NB4 (cell line): Measurements from ENCODE around the genes ZNF510 and TRMO.

DNA sequence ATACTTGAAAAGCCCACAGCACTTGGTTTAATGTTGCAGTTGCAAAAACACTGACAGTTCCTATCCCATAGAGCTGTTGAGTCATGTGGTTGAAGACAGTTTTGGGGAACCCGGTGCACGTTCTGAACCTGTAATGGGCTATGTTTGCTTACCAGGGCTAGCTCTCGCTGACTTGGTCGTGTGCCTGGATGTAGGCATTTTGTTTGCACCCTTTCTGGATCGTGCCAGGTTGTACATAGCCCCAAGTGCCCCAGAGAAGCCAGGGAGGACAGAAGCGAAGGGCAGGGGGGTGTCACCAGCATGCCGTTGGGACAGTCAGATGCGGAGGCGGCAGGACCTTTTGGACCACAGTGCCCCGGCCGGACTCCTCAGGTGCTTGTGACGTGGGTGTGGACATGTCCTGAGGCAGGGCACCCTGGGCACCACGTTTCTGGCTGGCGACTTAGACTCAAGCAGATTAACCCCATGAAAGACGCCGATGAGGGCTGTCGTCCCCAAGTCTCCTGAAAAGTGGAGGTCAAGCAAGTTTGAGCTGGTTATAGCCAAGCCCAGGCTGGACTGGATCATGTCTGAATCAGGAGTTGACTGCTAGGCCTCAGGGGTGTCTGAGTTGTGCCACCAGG is 41.9 kb downstream of the HABP4 start:
- RRBS, result no CpG with 5 or more reads among the region's 17 CpGs

GRCh38 chr9:96686379-96687544 is 31.6 kb upstream of the PRXL2C start:
- RRBS, result no CpG with 5 or more reads among the region's 83 CpGs

GRCh38 chr9:96777149-96778526 is at the start of gene ZNF510:
Gene ZNF510 (minus strand): TSS chr9:96778087.
- RRBS, result under 1% methylated on average over 14 of the region's 61 CpGs

DNA sequence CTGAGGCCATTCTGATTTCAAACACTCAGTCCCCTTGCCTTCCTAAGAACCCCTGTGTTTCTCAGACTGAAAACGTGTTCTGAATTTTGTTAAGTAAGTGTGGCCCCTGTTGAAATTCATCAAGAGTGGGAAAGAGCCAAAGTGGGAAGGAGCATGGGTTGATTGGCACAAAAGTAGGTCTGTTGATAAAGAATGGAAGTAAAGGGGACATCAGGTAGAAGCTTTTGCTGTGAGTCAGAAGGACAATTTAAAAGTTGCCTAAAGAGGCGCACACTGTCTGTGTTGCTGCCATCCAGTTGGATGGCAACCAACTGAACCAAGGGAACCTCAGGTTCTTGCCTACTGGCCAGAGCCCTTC is 219 bp upstream of the NUTM2G start:
- RRBS, result no CpG with 5 or more reads among the region's 2 CpGs

GRCh38 chr9:97327881-97328247 is 20.4 kb downstream of the CCDC180 start:
- RRBS, result no CpG with 5 or more reads among the region's 2 CpGs

DNA sequence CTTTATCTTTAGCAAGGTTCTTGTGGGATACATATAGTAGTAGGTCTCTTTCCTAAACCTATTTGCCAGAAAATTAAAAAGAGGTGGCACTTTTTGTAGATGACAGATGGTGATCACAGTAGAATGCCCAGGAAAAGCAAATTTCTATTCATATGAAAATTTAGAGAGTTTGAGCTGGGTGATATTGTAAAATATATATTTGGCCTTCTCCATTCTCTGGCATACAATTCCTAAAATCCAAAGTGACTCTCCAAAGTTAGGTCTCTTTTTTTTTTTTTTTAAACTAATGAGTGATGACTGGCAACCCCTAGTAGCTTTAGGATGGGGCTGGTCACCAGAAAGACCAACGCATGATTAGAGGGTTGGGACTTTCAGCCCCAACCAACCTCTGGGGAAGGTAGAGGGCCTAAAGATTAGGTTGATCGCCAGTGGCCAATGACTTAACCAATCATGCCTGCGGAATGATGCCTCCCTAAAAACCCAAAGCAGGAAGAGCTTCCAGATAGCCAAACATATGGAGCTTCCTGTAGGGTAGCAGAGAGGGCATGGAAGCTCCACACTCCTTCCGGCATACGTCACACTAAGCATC is 38.8 kb downstream of the TDRD7 start:
- RRBS, result no CpG with 5 or more reads among the region's 5 CpGs

- RRBS, result no CpG with 5 or more reads among the region's 7 CpGs
These were observed 51.7 kb downstream of the TMOD1 start for GRCh38 chr9:97553135-97553604.

DNA sequence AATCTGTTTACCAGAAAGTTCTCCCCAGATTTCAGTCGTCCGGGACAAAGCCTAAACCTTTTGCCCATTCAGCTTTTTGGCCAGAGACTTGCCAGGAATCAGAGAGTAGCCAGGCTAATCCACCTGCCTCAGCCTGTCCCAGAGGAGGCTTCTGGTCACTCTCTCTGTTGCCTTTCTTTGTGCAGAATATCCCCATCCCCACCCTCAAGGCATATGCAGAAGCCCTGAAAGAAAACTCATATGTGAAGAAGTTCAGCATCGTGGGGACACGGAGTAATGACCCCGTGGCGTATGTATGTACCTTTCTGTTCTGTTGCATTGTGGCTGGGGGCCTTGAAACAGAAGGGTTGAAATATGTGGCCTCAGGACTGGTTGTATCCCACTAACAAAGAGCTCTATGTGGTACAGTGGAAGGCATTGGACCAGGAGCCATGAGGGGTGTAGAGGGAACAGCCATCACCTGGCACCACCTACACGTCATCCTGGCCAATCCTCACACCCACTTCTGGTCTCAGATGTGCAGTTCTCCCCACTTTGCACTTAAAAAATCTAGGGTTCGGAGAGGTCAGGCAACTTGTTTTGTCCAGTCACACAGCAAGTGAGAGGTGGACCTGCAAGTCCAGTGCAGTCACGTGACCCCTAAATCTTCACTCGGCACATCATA is 64.3 kb downstream of the TMOD1 start:
- RRBS, result no CpG with 5 or more reads among the region's 10 CpGs

- RRBS, result no CpG with 5 or more reads among the region's 9 CpGs
These were observed 60.4 kb downstream of the TSTD2 start for GRCh38 chr9:97572685-97573227.

DNA sequence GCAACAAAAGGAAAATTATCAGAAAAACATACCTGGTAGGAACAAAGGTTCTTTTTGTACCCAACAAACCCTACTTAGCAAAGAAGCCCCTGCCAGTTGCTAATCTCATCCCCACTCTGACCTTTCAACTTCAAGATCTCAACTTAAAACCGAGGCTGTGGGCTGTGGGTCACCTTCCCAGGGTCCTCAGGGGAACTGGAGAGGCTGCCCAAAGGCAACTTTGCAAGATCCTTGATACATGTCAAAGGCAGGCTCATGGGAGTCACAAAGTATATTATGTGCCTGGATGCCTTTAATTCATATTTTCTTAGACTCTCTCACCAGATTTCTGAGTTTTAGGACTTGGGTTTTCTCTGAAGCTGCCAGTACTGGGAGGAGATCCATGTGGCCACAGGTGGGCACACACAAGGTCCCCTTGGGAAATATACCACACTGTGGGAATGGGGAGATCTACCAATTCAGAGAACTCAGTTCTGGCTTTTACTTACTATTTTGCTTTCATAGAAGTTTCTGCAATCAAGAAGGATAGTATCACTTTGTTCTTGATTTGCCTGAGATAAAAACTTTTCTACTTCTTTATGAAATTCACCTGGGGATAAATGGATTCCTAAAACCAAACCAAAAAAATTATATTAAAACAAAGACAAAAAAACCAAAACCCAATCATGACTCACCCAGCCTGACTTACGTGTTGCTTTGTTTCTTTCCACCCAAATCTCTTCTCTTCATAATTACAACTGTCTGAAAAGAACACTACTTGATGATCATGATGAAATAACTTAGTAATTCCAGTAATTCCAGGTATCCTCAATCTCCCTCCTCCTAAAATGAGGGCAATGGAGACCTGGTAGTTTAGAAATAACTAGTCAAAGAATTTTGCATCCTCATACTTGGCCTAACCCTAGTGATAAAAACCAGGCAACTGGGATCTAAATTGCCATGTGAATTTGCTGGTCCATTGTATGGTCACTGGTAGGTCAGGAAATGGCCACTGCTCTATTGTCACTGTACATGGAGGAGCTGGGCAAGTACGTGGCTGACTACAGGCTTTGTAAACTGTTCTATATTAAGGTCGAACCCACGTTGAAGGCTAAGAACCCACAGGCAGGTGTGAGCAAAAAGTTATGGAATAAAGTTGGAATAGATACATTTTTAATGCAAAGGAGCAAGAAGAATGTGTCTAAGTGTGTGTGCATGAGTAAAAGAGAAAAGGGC is 27.1 kb downstream of the TSTD2 start:
- RRBS, result no CpG with 5 or more reads among the region's 5 CpGs

GRCh38 chr9:97625588-97626201 is 7.5 kb downstream of the TSTD2 start:
- RRBS, result no CpG with 5 or more reads among the region's 3 CpGs

DNA sequence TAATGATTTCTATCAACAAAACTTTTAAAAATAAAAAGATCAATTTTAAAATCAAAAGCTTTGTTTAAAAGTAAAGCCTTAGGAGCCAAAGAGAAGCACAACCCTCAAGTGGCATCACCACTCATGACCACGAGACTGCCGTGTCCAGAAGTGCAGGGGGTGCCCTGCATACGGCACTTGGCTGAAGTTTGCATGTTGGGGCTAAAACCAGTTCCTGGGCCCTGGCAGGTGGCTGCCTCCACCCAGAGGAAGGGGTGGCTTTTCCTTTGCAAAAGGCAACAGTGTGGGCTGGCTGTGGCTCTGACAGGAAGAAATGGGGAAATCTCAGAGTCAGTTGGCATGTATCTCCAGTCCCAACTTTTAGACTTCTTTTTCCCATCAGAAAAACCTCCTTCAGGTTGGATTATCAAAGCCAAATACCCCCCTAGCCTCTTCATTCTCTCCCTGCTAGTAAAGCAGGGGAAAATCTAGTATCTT is 15.2 kb downstream of the TRMO start:
- RRBS, result no CpG with 5 or more reads among the region's 3 CpGs

GRCh38 chr9:97920748-97921368 is 1.4 kb downstream of the TRMO start:
- RRBS, result no CpG with 5 or more reads among the region's 5 CpGs

DNA sequence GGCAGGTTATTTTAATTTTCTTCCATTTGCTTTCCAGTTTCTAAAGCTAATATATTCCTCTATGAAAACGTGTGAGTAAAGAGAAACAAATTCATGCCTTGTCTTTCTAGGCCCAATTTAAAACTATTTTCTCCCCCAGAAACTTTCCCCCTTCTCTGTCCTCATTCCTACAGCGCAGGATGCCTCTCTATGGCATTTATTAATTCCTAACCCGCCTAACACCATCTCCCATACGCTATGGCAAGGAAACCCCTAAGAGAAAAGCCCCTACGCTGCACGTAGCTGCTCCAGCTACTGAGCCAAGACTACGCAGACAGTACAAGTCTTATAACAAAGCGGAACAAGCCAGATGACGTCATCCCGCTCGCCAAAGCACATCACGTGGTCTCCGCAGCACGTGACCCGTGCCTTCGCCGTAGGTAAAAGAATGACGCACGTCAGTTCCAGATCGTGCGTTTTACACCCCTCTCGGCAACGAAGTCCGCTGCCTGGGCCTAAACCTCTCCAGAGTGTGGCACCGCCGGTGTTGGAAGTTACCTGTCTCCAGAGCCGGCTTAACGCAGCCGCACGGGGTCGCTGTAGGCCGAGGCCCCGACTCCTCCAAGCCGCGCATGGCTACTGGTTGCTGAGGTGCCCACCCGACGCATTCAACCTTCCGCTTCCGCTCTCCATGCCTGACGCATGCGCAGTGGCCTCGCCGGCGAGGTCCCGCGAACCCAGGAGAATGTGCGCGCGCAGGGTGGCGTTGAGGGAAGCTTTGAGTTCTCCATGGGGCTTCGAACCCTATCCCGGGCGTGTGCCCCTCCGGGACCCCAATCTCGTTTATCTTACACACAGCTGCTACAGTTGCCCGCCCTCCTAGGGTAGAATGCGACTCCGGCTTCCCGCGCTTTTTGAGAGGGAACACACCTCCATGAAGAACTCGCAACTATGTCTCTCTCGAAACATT is at the start of gene TRMO:
Gene TRMO, minus strand, starts transcription at position 620 of the 949 bp plus-strand sequence.
- RRBS, result under 1% methylated on average over 22 of the region's 62 CpGs

DNA sequence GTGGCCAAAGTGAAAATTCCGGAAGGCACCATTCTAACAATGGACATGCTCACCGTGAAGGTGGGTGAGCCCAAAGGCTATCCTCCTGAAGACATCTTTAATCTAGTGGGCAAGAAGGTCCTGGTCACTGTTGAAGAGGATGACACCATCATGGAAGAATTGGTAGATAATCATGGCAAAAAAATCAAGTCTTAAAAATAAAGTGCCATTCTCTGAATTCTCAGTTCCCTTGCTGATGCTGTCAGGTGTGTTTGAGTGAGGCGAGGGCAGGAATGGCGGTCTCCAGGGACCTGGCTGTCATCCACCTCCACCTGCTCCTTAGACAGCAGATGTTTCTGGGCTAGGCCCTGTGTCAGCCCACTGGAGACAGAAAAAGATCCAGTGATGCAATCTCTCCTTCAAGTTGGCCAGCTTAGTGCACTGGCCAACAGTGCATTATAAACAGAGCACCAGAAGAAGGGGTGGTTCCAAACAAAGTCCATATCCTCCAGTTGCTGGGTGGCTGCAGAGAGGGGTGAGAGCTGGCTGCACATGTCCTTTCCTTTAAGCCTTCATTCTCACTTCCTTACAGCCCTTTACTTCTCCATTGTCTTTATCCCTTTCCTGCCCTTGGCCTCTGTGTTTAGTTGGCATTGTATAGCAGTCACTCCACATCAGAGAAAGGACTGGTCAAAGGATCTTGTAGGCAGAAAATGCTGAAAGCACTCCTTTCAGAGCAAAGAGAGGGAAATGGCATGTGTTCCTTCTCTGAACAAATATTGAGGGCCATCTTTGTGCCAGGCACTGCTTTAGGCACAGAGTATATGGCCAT is 26.5 kb downstream of the NANS start:
- RRBS, result no CpG with 5 or more reads among the region's 4 CpGs

DNA sequence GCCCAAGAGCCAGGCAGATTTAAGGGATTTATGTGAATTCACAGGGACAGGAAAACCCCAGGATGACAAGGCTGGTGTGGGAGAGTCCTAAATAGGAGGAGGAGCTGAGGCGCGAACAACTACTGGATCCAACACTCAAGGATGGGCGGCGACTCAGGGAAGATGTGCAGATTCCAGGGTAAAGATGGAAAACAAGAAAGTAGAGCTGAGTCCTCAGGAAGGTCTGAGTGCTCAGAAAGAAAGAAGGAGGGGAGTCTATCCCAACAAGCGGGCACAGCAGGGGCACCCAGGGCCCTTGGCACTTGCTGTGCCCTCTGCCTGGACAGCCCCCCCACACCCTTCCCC is 26.9 kb downstream of the TRIM14 start:
- RRBS, result no CpG with 5 or more reads among the region's 5 CpGs

DNA sequence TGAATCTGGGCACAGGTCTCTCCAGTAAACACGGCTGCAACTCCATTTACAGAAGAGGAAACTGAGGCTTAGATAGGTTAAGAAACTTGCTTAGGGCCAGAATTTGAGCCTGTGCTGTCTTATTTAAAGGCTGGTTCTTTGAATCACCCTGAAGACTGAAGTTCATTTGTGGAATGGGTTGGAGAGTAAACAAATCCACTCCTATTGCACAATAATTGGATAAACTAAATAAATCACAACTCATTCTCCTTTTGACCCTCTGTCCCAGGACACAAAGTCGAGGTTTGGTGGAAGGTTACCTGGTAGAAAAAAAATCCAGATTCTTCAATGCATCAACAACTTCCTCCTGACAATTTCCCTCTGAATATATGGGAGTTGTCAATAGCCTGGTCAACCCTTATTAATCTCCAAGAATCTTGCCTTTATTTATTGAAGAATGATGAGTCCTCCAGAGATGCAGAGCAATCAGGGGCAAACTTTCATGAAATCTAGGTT is 28.9 kb downstream of the TBC1D2 start:
- RRBS, result no CpG with 5 or more reads among the region's 2 CpGs

- RRBS, result no CpG with 5 or more reads among the region's 2 CpGs
These were observed 8.9 kb downstream of the TBC1D2 start for GRCh38 chr9:98246581-98246964.

DNA sequence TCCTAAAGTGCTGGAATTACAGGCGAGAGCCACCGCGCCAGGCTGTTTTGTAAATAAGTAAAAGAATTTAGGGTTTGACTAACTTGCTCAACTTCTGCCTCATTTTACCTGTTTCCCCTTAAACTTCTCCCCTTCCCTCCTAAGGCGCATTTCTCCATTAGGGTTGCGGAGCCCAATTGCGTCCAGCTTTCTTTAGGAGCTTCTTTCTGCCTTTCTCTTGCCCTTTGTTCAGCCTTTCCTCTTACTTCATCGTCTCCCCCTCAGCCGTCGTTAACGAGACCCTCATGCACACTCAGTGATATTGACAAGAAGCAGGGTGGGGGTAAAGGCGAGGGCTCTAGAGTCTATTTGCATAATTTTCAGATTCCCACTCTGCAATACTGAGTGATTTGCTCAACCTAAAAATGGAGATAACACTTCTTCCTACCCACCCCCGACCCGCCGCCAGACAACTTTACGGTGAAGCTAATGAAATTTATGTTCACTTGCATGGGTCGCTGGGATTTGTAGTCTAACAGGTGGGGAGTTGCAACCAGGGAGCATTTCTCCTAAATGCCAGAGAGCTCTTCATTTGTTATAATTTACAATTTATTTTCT is 1.2 kb upstream of the TBC1D2 start:
- RRBS, result no CpG with 5 or more reads among the region's 16 CpGs

DNA sequence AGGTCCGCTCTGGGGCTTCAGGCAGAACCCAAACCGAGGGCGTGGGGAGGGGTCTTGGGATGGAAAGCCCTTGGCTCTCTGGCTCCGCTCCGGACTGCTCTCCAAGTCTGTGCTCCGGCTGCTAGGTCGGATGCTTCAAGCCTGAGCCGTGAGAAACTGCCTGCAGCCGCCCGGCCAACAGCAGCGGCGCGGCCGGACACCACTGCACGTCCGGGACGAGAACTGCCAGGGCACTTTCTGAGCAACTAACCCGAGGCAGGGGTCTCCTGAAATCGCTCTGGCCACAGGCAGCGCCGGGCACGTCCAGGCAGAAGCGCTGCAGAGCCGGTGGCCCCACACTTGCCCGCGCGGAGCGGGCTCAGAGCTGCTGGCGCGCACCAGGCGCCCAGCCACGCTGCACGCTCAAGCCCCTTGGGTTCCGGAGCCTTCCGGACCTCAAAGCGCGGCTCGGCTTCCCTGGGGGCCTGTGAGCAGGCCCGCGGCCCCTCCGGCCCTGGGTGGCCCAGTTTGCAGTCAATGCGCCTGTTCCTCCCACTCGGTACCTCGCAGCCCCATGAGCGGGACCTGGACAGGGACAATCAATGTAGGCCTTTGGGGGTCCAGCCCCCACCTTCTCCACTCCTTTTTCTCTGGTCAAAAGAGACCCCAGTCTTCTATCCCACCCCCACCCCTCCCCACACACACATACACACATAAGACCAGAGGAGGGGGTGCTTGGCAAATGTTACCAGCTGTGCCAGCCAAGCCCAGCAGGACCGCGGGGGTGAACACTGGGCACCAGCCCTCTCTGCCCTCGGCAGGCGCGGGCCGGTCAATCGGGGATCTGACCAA is 1.0 kb downstream of the GABBR2 start:
- RRBS, result 73% methylated on average over 25 of the region's 52 CpGs